LHCN-M2 (cell line): ENCODE results near the genes BHLHE41, SMCO2 and PPFIBP1.

DNA sequence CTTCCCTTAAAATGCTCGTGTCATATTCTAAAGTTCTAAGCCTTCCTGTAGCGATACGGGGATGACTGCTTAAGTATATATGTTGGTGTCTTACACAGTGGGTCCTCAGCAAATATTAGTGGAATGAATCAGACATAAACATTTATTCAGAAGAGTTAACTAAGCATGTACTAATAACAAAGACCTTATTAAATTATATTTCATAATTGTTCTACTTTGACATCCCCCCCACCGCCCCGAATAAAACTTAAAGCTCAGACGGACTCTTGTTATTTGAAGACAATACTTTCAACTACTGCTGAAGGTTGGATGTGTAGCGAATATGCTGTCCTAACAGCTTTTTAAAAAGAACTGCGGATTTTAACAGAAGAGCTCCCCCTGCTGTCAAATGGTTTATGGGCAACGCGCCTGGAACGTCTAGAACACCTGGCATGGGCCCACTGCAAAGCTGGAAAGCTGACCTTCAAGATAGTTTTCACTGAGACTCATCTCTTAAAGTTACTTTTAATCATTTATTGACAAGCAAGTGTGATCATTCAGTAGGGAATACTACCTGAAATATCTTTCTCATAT, 136.6 kb upstream of the KRAS start:
- RAMPAGE, long total RNA: no peak

GRCh38 chr12:25488775-25489723, 64.0 kb downstream of the LMNTD1 start:
- RAMPAGE, long total RNA: no peak

DNA sequence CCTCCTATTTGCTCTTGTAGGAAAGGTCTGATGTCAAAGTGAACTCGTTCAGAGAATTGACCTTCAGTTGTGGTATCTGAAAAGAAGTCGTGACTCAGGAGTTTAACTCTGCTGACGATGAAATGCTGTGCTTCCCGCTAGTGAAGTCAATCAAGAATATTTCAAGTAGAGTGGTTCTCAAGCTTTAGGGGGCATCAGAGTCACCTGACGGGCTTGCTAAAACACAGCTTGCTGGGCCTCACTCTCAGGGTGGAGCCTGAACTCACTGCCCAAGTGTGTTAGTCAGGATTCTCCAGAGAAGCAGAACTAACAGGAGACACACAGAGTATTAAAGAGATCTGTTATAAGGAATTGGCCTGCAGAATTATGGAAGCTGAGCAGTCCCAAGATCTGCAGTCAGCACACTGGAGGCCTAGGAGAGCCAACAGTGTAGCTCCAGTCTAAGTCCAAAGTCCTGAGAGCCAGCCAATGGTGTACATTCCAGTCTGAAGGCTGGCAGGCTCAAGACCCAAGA, 139.5 kb upstream of the LMNTD1 start:
- RAMPAGE, long total RNA: no peak

DNA sequence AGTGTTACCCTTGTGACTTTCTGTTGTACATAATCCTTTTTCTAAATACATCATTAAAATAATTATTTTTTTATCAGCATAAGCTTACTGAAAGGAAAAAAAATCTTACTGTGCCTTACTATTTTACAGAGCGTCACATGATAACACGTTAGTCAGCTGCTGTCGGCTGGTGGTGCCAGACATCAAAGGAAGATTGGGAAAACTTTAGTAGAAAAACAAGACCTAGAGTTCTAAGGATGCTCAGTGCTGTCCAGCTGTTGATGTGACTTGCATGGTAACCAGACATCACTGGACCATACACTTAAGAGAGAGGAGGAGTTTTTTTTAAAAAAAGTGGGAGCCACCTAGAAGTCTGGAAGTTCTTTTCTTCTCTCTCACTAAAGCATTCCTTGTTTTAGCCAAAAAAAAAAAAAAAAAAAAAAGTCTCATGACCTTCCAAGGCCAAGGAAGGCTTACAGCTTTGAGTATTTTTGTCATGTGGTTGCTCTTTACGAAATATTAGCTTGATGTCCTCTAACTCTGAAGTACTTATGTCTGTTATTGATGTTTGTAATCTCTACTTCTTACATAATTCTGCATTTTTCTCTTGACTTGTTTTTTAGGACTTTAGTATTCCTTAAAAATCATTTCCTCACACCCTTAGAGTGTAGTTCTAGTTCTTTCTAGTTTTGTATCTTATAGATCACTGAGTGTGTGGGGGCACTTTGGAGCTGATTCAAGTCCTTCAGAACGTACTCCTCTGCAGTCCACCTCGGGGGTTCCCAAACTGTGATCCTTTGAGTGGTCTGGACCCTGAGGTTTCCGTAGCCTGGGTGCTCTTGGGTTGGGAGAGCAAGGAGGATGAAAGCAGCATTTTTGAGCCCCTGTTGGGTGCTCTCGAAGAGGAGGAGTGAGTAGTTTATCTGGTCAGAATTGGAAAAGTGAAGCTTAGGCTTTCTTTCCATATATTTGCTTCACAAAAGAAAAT, 4.7 kb downstream of the RASSF8 start:
- RAMPAGE, long total RNA: no peak

DNA sequence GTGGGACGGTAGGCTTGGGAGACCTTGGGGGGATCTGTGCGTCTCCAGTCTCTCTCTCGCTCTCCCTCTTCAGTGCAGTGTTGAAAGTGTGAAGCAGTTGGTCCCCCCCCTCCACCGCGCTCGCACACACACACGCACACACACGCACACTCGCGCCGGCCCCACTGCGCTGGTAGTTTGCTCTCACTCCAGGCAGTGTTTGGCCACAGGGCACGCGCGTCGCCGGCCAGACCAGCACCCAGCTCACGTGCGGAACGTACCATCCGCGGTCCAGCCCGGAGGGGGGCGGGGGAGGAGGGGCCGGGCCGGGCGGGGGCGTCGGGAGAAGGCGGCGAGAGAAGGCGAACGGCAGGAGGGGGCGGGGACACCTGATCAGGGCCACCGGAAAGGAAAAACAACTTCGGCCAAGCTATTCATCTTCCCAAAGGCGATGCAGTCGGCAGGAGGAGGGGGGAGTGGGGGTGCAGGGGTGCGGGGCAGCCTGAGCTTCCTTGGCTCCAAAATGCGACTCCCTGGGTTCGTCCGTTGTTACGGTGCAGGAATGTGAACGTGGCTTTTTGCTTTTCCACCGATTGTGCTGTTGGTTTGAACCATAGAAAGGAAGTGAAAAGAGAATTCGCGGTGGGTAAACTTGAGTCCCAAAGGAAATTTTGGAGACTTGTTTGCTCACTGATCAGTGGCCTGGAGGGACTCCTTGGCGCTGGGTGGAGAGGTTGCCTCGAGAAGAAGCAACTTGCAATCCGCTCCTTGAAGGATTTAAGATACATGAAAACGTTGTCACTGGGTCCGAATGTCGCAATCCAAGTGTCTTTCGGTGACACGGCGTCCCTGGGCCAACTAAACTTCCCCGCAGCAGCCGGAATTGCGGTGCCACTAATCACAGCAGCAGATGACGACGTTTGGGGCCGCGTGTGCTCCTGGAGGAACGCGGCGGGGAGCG, at the start of gene BHLHE41:
BHLHE41 (minus strand) TSS at position 202 of the 940 bp plus-strand sequence.
- RAMPAGE, long total RNA: no peak

DNA sequence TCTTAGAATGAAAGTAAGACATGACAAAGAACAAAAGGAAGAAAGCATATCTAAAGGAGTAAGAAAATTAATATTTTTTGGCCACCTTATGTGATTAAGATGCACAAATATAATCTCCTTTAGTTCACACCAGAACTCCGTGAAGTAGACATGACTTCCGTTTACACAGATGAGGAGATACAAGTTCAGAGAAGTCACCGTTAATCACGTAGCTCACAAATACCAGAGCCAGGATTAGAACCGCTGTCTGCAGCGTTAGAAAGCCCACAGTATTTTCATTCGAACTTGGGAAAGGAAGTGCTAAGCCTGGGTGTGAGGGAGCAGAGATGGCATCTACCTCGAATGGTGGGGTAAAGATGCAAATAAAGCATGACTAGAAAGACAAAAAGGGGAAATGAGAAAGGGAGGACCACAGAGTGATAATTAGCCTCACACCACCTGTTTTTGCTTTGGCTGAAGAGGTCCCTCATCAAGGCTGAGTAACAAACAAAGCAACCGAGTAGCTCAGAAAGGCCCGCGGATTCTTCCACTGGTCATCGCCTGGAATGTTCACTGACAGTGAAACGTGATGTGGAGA, 31.3 kb upstream of the BHLHE41 start:
- RAMPAGE, long total RNA: no peak

GRCh38 chr12:26185443-26186045, 9.8 kb upstream of the SSPN start:
- RAMPAGE, long total RNA: no peak

DNA sequence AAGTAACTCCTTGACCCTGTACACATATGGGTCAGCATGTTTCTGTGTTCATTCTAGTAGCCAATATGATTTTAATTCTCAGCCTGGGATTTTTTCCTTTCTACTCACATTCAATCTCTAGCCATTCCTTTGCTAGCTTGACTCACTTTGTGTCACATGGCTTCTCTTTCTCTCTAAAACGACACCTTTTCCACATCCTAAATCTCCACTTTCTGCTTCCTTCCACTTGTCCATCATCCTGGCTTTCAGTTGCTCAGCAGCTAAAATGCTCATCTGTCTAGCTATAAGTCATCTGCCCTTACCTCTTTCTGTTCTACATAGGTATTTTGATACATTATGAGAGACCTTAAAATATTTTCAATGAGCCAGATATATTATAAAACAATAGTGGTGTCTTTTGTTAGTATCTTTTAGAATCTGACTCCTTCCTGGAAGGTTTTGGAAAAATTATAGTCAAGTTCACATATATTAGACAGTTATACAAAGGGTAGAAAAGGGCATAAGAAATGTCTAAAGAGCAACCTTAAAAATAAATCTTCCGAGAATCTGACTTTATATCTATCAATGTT, 278.3 kb downstream of the SSPN start:
- RAMPAGE, long total RNA: no peak

- RAMPAGE, long total RNA: no peak
Measured at GRCh38 chr12:26556183-26556673, 276.8 kb downstream of the ITPR2 start.

GRCh38 chr12:26630009-26630363, 203.0 kb downstream of the ITPR2 start:
- RAMPAGE, long total RNA: no peak

DNA sequence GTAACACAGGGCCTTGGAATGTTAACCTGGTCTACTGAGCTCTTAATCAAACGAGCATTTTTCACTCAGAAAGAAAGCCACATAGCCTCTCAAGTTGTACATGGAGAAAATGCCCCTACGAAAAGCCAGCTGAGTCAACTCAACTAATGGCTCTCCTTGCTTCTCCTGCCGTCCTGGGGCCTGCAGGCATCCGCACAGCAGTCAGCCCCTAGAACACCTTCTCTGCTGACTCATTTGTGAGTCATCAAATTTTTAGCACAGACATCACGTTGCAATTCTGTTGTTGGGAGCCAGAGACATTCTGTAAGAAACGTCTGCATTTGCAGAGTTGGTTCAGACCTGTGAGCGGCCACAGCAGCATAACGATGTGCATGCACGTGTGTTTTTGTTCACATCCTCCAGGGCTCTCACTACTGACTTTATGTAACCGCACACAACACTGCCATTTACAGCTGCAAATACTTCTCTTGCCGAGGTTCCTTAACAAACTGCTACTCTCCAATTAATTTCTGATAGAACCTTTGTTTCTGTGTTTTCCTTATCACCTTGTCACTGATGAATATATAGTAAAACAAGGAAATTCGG, 141.4 kb downstream of the ITPR2 start:
- RAMPAGE, long total RNA: no peak

DNA sequence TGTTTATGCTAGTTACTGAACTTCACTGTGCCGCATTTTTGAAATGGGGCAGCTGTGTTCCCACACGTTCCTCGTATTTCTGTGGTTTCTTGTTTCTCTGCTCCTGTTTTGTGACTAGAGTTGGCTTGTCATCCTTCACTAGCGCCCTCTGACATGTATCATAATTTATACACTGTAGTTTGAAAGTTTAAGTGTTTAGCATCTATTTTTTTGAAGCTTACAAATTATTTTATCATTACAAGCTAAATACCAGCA, 34.8 kb downstream of the ITPR2 start:
- RAMPAGE, long total RNA: no peak

GRCh38 chr12:26846509-26846860, 13.5 kb upstream of the ITPR2 start:
- RAMPAGE, long total RNA: no peak

- RAMPAGE, long total RNA: no peak
Measured at GRCh38 chr12:26967403-26967838, 29.2 kb downstream of the FGFR1OP2 start.

- RAMPAGE, long total RNA: no peak
Measured at GRCh38 chr12:26973903-26974317, 35.6 kb downstream of the FGFR1OP2 start.

- RAMPAGE, long total RNA: no peak
Measured at GRCh38 chr12:27197835-27198502, 46.1 kb upstream of the STK38L start.

- RAMPAGE, long total RNA: no peak
Measured at GRCh38 chr12:27446594-27446964, at the start of gene SMCO2. Gene SMCO2, plus strand, starts transcription at chr12:27446736.

- RAMPAGE, long total RNA: start-site peak on the plus strand at chr12:27524165-27524214, 95 reads
Measured at GRCh38 chr12:27523903-27524782, at the start of gene PPFIBP1. Gene PPFIBP1, plus strand, starts transcription at chr12:27524206.

DNA sequence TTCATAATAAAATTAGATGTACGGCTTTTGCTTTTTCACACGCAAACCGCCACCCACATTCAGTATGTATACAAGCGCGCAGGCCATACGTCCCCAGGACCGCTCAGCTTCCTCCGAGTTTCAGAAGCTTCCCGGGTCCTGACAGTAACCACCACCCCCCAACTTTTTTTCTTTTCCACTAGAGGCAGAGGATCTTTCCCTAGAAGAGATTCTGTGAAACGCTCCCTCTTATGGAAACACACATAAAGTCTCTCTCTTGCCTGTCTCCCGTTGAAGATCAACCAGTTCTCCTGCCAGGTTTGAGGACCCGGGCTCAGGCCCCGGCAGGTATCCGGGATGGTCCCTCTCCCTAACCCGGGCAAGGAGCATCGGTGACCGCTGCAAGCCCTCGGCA, 3.6 kb downstream of the PTHLH start:
- RAMPAGE, long total RNA: no peak

DNA sequence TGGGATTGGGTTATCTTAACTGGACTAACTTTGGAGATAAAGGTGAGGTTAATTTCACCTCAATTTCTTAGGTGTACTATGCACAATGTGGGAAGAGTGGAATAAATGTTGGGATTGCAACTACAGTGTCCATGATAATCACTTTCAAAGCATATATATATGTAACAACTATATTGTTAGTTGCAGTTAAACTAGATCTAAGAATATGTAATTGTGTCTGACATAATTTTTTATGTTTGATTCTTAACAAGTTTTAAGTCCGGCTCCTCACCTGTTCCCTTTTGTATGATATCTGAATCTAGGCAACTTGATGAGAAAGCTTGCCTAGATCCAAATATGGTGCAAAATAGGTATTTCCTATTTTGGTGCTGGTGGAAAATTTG, 4.4 kb upstream of the CCDC91 start:
- RAMPAGE, long total RNA: no peak